ENCODE measurements around the genes OR4C13 and OR5T2.

DNA sequence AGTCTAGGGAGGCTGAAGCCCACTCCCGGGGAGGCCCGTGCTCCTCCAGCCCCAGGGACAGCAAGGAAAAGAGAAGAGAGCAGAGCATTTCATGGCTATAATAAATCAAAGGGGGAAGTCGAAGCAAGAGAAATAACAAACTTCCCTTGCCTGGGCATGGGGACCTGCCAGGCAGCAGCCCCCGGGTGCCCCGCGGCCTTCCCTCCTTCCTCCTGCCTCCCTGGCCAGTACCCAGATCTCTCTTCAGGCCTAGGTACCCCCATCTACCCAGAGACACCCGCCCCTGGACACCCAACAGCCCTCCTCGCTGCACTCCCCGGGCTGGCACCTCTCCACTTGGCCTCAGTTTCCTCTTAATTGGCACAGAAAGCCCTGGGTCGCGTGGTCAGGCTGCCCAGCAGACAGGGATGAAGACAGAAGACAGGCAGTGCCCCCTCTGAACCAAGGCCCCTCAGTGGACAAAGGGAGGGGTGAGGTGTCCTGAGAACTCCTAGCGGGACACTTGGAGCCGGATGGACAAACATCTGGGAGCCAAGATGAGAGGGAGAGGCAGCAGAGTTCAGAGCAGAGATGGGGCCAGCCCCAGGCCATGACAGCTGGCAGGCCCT, 12.8 kb upstream of the SLC39A13 start:
- PRO-cap: no peak

DNA sequence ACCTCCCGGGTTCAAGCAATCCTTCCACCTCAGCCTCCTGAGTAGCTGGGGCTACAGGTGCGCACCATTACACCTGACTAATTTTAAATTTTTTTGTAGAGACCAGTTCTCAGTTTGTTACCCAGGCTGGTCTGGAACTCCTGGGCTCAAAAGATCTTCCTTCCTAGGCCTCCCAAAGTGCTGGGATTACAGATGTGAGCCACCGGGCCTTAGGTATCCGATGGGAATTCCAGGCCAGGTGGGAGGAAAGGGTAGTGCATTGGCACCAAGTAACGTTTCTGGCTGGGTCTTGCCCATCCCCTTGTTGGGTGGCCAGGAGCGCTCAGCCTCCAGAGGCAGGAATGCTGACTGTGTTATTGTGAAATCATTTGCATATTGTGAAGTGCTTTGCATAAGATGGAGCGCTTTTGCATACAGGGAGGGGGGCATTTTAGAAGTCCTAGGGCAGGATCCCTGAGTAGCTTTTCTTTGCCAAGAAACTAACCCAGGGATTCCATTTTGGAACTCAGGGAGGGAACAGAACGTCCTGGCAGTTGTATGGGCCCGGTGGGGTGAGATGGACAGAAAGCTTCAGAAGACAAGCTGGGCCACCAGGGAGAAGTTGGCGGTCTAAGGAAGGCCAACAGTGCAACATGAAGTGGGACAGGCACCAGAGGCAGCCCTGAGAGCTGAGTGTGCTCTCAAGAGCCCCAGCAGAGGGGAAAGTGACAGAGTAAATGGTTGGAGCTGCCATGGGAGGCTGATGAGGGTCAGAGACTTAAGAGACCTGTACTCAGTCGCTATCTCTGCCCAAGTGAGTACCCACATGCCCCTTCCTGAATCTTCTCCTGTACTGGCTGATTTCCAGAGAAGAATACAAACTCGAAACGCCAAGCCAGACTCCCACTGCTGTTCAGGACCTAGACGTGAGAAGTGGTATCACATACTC, 1.4 kb upstream of the SLC39A13 start:
- PRO-cap: no peak

DNA sequence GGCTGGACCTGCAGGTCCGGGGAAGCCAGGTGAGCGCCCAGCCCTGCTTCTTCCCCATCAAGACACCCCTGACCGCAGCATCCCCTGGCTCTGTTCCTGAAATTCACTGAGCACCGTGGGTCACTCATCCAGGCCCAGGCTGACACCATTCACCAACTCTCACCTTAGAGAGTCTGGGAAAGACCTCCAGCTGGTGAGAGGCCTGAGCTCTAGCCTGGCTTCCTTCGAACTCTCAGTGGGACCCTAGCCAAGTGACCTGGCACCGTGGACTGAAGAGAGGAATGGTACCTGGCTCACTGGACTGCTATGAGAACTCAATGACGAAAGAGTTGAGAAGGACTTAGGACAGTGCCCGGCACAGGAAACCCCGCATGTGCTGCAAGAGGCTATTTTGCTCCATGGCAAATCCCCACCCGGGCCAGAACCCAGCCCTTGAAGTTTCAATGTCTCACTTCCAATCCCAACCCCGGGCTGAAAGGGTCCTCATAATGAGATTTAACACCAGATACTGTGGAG, 556 bp upstream of the RAPSN start:
- PRO-cap: no peak

DNA sequence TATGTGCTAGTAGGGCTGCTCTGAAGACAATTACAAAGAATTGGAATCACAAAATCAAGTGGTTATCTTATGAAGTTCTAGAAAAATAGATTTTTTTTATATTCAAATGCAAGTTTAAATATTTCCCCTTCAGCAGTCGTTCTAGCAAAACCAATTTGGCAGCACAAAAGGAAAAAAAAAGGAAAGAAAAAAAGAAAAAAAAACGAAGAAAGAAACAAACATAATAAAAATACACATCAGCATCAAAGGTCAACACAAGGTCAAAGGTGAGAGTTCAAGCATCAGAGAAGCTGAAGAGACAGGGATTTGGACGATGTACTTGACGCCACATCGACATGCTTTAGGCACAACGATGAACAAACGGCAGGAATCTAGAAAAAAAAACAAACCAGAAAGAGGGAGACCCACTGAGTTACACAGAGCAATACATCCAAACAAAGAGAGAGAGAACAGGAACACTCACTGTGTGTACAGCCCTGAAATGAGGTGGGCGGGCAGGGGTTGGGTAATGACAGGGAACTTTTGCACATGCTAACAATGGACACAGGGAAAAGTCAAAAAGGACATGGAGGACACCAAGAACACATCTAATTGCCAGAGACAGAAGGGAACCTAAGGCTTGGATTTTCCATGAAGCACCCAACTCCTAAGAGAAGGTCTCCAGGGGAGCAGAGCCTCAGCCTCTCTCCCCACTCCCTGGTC, 19.7 kb upstream of the RAPSN start:
- PRO-cap: no peak

DNA sequence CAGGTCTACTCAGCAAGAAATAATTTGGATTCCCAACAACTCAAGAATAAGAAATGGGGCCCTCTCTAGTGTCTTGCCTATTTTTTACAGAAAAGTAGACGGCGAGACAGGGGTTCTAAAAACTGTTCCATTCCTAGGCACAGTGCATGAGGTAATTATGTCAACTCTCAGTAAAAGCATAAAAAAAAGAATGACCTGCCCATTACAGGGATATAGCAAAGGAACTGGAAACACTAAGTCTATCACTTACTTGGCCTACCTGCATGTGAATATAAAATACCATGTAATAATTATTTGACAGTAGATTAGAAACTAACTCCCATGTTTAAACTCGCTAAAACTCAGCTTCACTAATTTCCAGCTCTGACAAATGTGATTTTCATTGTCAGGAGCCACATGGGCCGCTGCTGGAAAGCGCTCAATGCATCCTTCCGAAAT, 984 bp downstream of the MTCH2 start:
- PRO-cap: no peak

DNA sequence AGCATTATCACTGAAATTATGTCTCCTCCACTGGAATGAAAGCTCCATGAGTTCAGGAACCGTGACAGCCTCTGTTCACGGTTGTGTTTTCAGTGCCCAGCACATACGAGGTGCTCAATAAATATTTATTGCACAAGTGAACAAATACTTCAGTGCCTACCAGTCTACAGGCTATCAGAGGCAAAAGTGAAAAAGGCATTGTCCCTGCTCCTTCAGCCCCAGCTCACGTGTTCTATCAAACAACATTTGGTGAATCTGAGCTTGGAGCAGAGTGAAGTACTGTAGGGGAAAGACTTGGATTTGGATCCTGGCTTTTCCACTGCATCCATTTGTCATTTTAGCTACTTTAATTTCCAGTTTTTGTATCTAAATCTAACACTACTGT, 1.1 kb upstream of the MTCH2 start:
- PRO-cap: no peak

DNA sequence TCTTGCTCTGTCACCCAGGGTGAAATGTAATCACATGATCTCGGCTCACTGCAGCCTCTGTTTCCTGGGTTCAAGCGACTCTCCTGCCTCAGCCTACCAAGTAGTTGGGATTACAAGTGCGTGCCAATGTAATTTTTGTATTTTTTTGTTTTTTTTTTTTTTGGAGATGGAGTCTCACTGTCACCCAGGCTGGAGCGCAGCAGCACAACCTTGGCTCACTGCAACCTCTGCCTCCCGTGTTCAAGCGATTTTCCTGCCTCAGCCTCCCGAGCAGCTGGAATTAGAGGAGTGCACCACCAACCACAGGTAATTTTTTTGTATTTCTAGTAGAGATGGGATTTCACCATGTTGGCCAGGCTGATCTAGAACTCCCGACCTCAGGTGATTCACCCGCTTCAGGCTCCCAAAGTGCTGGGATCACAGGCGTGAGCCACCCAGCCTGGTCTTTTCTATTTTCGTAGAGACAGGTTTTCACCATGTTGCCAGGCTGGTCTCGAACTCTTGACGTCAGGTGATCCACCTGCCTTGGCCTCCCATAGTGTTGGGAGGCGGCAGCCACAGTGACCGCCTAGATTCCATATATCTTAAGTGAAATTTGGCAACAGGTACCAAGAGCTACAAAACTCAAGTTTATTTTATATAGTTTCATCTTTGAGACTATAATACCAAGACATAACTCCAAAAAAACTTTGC, 6.7 kb downstream of the FNBP4 start:
- PRO-cap: no peak

DNA sequence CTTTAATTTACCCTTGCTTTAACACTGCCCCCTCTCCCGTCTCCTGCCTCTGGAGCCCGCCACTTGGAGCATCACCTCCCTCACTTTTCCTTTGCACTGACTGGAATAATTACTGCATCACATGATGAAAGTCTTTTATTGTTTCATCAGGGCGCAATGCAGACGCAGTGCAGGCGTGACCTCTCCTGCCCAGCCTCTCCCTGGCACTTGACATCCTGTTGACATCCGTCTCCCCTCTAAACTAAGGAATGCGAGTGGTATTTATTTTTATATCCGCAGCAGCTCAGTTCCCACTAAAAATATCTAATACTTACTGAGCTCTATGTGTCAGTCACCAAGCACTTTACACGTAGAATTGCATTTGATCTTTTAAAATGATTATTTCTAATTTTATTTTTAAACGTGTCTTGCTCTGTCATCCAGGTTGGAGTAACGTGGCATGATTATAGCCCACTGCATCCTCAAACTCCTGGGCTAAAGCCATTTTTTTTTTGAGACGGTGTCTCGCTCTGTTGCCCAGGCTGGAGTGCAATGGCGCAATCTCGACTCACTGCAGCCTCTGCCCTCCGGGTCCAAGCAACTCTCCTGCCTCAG, 1.3 kb upstream of the FNBP4 start:
- PRO-cap: bidirectional peak, plus-strand start at position 138 of the sequence, minus-strand start at position 52 of the sequence

DNA sequence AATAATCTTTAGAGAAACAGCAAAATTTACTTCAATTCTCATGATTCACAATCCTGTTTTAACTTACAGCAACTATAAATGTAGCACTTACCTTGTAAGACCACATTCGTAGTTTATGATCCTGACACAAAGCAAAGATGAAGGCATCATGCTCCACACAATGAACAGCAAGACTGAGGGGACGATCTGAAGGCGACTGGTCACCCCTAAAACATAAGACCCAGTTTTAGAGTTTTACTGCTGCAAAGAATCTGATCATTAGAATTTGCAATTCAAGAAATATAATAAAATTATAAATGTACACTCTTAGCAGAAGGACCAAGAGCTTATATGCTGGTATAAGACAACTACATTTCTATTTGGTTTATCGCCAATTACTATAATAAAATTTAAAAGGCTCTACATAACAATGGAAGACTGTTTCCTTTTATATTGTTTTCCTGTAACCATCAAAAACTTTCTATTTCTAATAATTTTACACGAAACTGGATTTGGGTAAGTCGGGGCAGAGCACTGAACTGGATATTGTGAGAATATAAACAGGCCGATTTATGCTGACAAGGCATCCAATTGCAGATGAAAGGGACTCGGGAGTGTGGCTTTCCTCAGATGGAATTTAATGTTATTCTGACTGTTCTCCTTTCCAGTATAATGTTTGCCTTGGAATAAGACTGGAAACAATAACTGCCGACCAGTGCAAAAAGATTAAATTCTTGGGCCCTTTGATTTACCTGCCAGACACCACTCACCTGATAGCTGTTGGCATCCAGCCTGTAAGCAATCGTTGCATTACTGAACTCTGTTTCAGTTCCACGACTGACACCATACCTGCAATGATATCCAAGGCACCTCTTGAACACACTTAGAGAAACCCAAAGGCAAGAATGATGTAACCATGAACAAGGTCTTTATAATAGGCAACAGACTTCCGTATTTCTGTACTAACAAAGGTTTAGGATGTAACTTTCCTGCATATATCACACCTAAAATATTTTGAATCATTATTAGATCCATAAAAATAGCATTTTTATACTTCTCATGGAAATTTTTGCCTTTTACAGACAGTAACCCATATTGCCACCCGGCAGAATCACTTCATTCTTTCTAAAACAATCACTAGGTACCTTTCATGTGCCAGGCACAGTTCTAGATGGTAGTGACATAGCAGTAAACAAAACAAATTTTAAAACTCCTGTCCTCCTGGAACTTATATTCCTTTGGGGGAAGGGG, 10.9 kb downstream of the NUP160 start:
- PRO-cap: no peak

DNA sequence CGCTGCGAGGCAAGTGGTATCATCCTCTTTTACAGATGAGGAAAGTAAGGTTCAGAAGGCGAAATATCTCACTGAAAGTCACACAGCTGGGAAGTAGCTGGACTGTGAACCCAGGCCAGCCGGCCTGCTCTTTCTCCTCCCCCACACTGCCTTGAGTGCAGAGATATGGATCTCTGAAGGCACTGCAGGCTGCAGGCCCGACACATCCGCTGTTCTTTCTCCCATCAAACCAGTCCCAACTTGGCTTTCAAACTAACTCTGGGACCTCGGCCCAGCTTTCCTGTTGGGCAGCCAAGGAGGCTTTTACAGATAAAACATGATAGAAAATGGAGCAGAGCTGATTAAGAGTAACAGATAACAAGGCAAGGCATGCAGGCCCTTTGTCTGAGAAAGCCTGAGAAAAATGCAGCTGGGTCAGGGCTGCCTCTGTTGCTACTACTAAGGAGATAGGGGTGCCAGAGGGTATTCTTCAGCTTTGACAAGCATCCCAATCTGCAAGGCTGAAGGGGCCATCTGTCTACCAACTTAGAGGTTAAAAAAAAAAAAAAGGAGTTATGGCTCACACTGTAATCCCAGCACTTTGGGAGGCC, 63.9 kb upstream of the PTPRJ start:
- PRO-cap: no peak

DNA sequence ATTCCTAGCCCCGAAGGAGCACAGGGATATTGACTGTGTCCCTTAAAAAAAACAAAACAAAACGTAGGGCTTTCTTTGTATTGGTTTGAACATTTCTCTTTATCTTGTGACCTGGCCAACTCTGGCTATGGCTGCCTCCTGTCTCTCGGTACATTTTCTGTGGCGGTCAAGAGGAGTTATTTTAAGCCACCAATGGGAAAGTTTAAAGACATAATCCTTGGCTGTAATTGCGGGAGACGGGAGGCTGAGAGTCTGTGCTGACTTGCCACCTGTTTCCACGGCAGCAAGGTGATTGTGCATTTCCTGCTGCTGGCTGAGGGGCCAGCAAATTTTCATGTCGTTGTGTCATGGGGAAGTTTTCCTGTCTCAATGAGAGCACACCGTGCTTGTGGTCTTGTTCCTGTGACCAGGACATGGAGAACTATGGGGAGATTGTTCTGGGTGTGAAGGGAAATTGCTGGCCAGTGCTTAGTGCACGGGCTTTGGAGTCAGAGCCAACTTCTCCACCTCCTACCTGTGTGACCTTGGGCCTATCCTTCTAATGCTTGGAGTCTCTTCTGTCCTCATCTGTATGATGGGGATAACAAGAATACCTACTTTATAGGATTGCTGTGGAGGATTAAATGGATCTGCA, 11.0 kb downstream of the PTPRJ start:
- PRO-cap: no peak

DNA sequence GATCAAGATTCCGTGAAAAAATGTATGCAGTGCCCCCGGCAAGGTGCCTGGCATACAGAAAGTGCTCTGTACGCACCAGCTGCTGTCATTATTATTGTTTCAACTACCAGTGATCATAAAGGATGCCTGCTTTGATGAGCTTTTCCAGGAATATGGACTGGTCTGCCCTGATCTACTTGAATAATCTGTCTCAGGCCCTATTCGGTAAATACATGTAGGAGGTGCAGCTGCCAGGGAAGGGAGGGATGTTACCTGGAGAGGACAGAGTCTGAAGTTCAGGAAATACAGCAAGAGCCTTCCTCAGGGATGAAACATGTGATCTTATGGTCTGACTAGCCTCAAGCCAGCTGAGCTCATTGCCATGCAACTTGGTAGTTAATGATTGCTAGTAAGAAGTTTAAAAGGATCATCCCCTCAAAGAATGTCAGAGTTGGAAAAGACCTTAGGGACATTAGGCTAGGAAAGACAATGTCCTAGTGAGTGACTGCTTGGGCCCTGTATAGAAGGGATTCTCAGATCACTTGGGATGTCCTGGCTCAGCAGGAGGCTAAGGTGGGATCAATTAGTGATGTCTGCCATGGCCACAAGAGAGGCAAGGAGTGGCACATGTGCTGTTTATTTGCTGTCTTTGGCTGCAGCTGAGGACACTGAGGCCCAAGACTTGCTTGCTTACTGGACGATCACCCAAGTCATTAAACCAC, 18.4 kb downstream of the PTPRJ start:
- PRO-cap: no peak

GRCh38 chr11:48072230-48072753, 91.9 kb downstream of the PTPRJ start:
- PRO-cap: no peak

DNA sequence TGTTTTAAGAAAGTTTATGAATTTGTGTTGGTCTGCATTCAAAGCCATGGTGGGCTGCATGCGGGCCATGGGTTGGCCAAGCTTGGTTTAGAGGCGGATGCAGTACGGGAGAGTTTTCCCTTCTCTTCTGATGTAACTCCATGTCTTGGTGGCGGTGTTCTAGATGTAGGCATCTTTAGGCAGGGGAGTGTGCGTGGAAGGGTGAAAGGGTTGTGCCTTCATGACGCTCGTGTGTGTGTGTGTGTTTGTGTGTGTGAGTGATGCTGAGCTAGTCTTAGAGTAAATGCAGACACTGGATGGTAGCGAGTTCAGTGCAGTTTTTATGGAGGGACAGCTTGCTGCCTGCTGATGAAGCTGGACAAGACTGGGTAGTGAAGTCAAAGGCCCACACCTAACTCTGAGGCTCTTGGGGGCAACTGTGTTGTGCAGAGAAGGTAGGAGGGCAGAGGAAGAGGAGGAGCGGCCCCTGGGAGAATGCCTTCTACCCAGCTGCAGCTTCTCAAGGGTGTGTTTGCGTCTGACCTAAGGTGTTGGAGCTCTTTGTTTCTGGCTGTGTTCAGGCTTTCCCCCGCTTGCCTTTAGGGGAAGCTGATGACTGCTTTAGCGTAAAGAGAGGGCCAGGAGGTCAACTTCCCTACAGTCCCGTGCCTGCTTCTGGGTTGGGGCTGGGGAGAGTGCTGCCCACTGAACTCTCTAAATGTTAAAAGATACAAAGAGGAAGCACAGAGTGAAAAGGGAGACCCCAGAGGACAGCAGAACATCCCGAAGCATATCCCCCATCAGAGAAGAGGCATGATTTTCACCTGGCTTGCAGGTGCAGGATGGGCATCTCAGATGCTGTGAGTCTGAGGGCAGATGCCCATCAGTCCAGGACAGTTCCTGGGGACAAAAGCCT, 99.1 kb downstream of the PTPRJ start:
- PRO-cap: no peak

GRCh38 chr11:48102729-48103352, 113.8 kb upstream of the OR4B1 start:
- PRO-cap: no peak

- PRO-cap: no peak
These were observed 107.1 kb upstream of the OR4B1 start for GRCh38 chr11:48109354-48110079.

DNA sequence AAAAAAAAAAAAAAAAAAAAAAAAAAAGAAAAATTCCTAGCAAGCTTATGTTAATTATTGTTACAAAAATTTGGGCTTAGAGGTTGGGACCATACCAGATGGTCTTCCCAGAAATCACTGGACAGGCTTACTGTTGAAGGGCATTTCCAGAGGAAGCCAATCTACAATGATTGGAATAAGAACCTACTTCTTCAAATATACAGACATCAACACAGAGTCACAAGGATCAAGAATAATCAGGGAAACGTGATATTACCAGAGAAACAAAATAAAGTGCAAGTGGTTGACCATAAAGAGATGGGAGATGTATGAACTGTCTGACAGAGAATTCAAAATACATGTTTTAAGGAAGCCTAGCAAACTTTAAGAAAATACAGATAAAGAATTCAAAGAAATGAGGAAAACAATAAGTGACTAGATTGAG, 102.2 kb upstream of the OR4B1 start:
- PRO-cap: no peak

- PRO-cap: no peak
These were observed at the start of gene OR4C13 for GRCh38 chr11:49952049-49952464. Gene OR4C13 (plus strand): TSS chr11:49952391.

DNA sequence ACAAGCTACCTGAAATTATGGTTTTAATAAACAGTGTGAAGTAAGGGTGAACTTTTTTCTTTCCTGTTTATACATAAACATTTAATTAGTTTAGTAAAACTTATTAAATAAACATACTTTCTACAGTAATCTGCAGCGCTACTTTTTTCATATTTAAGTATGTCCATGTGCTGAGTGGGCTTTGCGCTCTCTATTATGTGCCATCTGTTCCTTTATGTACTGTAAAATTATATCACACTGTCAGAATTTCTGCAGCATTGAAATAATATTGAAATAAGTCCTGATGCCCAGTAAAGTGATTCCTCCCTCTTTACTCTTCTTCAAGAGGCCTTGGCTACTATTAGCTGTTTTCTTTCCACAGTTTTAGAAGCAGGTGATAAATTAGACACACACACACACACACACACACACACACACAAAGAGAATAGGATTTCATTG, 14.5 kb downstream of the OR10AG1 start:
- PRO-cap: no peak

- PRO-cap: no peak
These were observed at the start of gene OR5T2 for GRCh38 chr11:56234047-56234569. Gene OR5T2 (minus strand): TSS chr11:56234255.

All from LUHMES (cell line).